Jurkat, Clone E6-1 (cell line): ENCODE data around the gene PSORS1C1.

- RRBS: no CpG with 5 or more reads among the region's 12 CpGs
These were observed 29.1 kb downstream of the HLA-E start for GRCh38 chr6:30518333-30518865.

GRCh38 chr6:30544518-30545323 is 11.6 kb downstream of the GNL1 start:
- RRBS: no CpG with 5 or more reads among the region's 7 CpGs

- RRBS: no CpG with 5 or more reads among the region's 5 CpGs
These were observed 836 bp downstream of the ABCF1 start for GRCh38 chr6:30571915-30572640.

GRCh38 chr6:30625269-30626228 is 1.1 kb upstream of the ATAT1 start:
- RRBS: no CpG with 5 or more reads among the region's 11 CpGs

- RRBS: no CpG with 5 or more reads among the region's 13 CpGs
These were observed 1.7 kb downstream of the TUBB start for GRCh38 chr6:30721909-30722218.

DNA sequence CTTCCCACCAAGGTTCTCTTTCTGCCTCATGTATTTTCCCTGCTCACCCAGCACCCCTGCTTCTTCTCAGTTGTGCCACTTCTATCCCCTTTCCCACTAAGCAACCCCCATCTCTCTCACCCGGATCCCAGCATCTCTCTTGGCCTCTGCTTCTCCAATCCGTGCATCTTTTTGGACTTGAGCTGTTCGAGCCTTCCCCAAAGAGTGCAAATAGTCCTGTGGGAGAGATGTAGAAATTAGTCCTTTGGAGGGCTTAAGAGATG is 2.2 kb downstream of the FLOT1 start:
- RRBS: no CpG with 5 or more reads among the region's 3 CpGs

- RRBS: no CpG with 5 or more reads among the region's 2 CpGs
These were observed 3.1 kb upstream of the IER3 start for GRCh38 chr6:30747526-30747860.

DNA sequence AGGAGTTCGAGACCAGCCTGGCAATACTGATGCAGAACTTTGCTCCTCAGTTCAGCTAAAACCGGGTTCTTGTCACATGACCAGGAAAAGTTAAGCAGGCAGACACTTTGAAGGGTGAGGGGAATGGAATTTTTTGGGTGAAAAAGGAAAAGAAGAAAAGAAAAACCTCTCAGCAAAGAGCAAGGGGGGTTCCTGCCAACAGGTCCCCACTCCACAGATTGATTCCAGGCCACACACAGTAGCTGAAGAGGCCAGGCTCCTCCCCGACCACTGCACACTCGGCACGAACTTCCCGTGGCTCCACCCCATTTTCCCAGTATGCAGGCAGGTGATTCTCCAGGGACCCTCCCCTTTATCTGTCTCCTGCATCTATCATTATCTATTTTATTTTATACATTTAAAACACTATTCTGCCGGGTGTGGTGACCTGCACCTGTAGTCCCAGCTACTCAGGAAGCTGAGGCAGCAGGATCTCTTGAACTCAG is 43.7 kb upstream of the DDR1 start:
- RRBS: no CpG with 5 or more reads among the region's 7 CpGs

- RRBS: no CpG with 5 or more reads among the region's 9 CpGs
These were observed 39.1 kb upstream of the DDR1 start for GRCh38 chr6:30845154-30845689.

GRCh38 chr6:30875953-30876590 is 8.2 kb upstream of the DDR1 start:
- RRBS: no CpG with 5 or more reads among the region's 4 CpGs

GRCh38 chr6:30885444-30885982 is 1.2 kb downstream of the DDR1 start:
- RRBS: no CpG with 5 or more reads among the region's 9 CpGs

DNA sequence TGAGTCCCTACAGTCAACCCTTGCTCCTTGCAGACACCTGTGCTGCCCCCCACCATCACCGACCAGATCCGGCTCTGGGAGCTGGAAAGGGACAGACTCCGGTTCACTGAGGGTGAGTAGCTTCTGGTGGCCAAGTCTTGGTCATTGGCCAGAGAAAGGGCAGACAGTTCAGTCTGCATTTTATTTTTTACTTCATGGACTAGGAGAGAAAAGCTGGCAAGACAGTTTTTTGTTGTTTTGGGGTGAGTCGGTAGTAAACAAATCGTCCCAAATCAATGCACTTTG is 820 bp upstream of the VARS2 start:
- RRBS: no CpG with 5 or more reads among the region's 5 CpGs

GRCh38 chr6:31021407-31022142 is 11.3 kb downstream of the MUC22 start:
- RRBS: no CpG with 5 or more reads among the region's 14 CpGs

DNA sequence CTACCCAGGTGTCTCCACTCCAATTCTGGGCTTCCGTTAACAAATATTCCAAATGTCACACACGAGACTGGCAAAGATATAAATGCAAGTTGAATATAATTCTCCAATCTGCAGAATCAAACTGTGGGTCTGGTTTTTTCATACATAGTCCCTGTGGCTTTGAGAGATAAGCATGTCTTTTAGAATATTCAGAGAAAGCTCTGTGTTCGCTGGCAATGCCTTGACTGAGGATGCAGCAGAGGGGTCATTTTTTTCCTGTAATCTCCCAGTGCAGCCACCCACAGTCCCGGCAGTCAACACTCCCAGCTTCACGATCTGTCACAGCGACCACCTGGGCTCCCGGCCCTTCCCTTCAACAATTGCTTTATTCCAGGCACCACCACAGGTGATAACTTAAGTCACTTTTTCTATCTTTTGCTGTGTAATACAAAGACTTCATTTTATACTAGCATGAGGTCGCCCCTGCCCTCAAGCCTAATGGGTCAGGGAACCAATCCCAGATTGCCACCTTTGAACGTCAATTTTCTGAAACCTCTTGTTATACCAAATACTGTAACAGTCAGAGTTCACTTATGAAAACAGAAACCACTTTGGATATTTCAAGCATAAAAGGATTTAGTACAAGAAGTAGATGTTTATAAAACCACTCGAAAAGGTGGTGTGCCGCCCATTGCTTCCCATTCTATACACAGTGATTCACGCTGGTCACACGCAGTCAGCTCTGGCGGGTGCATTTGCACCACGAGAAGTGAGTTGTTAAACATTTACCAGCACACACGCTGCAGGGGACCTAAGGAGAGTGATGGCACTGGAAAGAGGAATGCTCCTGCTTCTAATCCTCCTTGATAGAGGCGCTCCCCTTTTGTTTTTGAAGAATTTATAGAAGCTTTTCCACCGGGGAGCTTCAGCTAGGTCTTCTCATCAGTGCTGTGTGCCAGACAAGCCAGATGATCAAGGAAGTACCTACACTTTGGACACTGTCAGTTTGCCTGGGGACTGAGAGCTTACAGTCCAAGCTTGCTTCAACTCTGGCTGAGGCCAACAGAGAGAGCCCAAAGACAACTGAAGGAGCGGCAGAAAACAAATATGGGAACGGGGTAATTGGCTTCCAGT is 30.9 kb downstream of the MUC22 start:
- RRBS: 78% methylated on average over 4 of the region's 20 CpGs

GRCh38 chr6:31053914-31054562 is 43.8 kb downstream of the MUC22 start:
- RRBS: 53% methylated on average over 4 of the region's 16 CpGs

GRCh38 chr6:31114554-31114938 is at the start of gene PSORS1C1:
Gene PSORS1C1, plus strand, starts transcription at chr6:31114800.
- RRBS: no CpG with 5 or more reads among the region's 3 CpGs

DNA sequence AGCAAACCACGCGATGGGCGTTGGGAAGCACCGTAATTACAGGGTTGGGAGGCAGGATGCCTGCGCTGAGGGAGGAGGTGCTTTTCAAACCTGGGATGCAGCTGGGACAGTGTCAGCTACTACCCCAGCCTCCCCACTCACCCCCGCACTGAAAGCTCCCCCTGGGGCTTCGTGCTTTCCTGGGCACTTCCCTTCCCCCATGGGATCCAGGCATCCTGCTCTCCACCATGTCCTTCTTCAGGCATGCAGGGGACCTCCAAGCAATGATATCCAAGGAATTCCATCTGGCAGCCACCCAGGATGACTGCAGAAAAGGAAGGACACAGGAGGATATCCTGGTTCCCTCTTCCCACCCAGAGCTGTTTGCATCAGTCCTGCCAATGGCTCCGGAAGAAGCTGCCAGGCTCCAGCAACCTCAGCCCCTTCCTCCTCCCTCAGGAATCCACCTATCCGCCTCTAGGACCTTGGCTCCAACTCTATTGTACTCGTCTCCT is 581 bp upstream of the PSORS1C2 start:
- RRBS: no CpG with 5 or more reads among the region's 10 CpGs

GRCh38 chr6:31352182-31352400 is 4.9 kb downstream of the HLA-B start:
- RRBS: no CpG with 5 or more reads among the region's 2 CpGs

- RRBS: no CpG with 5 or more reads among the region's 10 CpGs
These were observed 2.5 kb downstream of the HLA-B start for GRCh38 chr6:31354343-31355075.